Spinal cord (tissue), 3 donors: ENCODE results near the gene UPB1.

DNA sequence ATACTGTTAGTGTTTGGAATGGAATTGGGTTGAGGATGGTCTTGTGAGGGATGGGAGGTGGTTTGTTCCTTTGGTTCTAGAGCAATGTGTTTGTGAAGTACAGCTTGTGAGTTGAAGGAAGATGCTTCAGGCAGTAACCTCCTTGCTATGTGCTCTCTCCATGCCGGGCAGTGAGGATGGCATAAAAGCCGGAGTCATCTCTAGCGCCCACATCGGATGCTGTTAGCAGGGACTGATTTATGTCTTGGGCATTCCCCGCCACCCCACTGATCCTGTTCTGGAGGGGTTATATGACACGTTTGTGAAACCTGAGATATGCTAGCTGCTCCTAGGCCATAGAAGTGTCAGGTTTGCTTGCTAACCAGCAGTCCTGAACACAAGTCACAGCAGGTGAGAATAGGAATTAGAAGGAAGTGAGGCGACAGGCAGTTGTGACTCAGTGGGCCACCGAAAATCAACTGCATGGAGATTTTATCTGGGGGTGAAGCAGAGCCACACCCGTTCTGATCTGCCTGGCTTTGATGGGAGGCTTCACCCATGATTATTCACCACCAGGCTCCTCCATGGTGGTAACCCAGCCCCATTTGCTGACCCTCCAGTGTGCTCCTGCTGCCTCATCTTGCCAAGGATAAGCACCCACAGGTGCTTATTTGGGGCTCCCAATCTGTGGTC, 2.2 kb downstream of the BCR start:
- PRO-cap, result no peak
- RAMPAGE, long total RNA, result no peak

DNA sequence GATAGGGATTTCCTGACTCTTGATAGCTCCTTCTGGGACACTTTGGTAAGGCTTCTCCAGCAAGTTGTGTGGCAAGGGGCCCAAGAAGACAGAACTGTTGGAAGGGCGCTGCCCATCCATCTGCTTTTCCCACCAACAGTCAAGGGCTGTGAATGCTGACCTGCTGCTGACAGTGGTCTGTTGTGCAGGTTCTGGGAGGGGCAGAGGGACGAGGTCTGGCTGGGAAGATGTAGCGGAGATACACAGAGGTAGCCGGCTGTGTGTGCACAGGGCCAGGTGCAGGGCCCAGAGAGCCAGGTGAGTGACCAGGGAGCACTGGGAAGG, 12.3 kb downstream of the BCR start:
- PRO-cap, result no peak
- RAMPAGE, long total RNA, result no peak

DNA sequence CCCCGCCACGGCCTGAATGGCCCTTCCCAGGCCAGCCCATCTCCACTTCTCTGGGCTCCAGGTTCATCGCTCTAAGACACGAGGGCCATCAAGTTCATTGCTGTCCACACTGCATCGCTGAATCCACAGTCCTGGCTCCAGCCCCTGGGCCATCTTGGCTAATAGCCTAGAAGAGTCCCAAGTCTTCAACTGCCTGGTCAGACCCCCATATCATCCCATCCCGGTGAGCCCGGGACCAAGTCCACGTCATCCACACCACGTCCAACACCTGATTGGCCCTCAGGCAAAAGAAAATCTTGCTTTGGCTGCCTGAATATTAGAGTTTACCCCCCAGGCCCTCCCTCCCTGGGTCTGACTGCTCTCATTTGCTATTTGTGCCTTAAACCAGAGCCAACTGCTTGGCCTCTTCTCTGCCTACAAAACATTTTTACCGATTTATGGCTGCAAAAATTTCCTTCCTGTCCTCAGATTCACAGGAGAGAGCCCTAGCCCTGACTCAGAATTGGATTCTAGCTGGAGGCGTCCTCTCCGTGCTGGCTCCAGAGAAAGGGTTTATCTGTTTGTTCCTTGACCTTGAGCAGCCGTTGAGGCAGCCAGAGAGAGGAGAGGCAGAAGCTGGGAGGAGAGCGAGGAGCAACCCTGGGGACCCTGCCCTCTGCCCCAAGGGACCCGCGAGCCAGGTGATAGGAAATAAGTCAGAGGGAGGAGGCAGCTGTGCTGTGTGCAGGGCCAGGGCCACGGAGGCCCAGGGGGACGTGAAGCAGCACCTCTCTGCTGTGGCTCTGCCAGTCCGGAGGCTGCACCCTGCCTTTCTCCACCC, 75.8 kb downstream of the IGLL1 start:
- PRO-cap, result no peak
- RAMPAGE, long total RNA, result no peak

DNA sequence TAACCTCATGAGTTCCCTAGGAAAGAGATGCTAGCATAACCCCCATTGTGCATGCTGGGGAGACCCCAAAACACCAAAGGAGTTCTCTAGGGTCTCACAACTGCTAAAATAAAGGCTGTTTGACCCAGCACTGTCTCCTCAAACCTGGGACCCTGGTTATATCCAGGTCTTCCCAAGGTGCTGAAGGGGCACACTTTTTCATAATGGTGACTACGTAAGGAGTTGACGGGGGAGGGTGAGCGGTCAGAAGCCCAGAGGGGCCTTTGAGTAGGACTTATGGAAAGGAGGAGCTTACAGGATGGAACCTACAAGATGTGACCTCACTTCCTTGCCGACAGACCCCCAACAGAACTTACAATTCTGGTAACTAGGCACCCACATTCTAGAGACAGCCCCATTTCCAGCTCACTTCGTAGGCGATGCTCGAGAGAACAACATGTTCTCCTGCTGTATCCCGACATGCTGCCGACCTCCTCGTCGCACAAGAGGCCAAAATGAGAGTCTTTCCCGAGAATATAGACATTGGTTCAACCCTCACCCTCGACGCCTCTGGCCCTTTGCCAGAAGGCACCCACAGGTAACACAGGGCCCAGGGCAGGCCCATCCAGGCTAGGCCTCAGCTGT, 3.0 kb upstream of the RGL4 start:
- PRO-cap, result no peak
- RAMPAGE, long total RNA, result no peak

- PRO-cap, result no peak
- RAMPAGE, long total RNA, result no peak
Measured at GRCh38 chr22:23802966-23803488, 16.3 kb downstream of the SMARCB1 start.

- PRO-cap, result no peak
- RAMPAGE, long total RNA, result no peak
Measured at GRCh38 chr22:24050732-24051209, 39.7 kb downstream of the CABIN1 start.

DNA sequence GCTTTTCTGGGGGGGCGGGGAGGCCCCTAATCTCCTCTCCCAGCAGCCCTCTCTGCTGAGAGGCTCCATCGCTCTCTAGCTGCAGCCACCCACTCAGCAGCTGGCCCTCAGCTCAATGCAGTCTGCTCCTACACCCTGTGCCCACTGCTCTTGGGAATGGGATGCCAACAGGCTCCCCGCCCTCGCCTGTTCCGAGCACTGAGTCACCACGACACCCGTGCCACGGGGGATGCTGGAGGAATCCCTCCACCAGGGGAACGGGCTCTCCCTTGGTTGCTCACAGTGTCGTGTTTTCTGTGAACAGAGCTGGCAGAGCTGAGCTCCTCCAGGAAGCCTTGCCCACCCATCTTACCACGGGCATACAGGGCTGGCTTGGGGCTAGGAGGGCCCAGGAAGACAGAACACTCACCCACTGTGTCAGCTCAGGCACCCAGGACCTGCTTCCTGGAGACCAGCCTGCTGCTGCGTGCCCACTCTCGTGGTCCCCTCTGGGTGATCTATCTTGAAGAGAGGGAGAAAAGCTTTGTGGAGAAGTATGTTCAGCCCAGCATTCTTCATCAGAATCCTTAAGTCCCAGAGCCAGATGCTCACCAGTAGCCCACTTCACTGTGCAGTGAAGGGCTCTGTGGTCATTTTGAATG, 23.3 kb upstream of the SUSD2 start:
- PRO-cap, result no peak
- RAMPAGE, long total RNA, result no peak

DNA sequence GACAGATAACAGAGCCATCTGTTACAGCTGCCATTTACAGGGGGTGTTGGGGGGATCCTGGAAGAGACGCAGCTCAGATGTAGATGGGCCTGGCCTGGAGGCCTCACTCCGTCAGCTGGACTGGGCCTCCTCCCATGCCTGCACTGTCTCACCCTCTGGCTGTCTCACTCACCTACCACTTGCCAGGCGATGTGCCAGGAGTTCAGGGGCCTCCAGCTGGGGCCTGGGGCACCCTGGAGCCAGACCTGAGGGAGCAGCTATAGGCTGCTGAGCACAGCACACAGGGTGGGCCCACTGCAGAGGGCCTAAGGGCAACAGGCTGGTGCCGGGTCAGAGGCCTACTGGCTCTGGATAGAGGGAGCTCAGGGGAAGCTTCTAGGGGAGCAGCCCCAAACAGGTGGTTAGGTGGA, 16.3 kb upstream of the SUSD2 start:
- PRO-cap, result no peak
- RAMPAGE, long total RNA, result no peak

- PRO-cap, result no peak
- RAMPAGE, long total RNA, result no peak
Measured at GRCh38 chr22:24177164-24177856, 4.0 kb upstream of the SUSD2 start.

GRCh38 chr22:24246136-24246781, 1.4 kb upstream of the GGT5 start:
- PRO-cap, result no peak
- RAMPAGE, long total RNA, result no peak

DNA sequence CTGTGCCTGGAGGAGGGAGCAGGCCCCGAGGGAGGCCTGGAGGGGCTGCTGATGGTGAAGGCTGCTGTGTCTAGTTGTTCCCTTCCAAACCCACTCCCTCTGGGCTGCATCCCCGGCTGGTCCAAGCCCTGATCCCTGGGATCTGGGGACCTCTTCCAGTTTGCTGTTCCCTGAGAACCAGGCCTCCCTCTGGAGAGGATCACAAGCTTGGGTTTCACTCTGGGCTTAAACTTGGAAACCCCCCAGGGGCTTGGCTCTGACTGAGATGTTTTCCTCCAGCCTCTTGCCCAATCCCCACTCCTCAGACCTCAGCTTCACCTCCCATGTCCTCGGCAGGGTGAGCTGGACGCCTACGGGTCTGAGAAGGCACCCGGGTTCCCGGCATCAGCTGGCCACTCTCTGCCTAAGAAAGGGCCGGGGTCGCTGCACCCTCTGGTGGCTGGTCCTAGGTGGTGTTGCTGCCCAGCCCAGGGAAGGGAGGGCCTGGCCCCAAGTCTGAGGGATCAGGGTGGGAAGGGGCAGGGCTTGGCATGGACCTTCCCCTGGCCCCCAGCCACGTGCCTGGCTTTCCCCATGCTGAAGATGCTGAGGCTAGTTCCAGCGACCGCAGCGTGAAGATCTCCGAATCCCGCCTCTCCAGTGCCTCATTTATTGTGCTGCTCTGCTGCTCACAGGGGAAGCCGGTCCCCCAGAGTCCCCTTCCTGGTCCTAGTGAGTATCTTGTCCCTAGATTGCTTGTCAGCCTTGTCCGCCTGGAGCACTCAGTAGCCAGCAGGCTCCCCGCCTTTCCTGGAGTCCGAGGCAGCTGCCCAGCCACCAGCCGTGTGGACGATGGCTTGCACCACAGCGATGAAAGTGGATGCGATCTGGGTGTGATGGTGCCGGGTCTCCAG, 2.7 kb upstream of the GGT5 start:
- PRO-cap, result no peak
- RAMPAGE, long total RNA, result no peak

- PRO-cap, result no peak
- RAMPAGE, long total RNA, result no peak
Measured at GRCh38 chr22:24271293-24271996, 814 bp downstream of the SPECC1L start.

DNA sequence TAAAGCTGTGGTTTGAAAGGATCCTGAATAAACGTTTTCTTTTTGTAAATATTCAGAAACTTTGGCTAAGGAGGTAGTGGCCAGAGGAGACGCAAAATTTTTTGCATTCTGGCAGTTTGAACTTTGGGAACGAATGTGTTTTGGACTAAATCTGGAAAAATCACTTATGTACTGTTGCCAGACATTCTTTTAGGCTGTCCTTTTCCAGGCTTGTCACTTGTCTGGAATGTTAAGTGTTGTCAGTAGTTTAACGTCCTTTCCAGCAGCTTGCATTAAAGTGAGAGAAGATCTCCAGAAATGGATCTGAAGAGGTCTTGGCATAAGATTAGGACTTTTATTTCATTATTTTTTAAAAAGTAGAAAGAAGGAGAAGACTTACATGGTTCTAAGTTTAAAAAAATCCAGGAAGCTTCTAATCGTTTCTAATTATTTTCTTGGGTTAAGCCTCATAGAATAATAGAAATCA, 18.5 kb downstream of the SPECC1L start:
- PRO-cap, result no peak
- RAMPAGE, long total RNA, result no peak

DNA sequence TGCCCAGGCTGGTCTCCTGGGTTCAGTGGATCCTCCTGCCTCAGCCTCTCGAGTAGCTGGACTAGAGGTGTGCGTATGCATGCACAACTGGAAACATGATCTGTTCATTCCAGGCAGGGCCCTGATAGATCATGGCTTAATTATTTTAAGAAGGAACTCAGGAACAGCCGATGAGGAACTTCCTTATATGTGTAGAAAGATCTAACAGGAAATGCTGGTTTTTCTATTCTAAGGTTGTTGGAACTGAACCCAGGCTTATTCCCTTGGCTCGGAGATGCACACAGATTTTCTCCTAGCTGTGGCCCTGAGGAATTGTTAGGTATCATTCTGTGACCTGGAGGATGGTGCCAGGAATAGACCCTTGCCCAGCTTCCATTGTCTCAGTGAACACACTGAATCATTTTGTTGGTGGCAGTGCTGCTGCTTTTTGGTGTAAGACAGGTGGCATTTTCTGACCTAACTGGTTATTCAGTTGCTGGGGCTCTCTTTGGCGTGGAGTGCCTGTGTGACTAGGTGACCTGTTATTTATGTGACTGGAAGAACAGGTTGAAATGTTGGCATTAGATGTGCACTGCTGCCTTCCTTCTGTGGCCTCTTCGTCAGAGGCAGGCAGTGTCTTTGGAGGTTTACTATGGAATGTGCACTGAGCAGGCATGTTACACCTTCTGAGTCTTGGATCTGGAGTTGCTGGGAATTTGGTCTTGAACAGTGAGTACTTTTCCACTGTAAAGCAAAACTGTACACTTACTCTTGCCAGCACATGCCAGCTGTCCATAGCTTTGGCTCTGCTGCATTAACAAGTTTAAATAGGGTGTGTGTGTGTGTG, 32.6 kb downstream of the SPECC1L start:
- PRO-cap, result no peak
- RAMPAGE, long total RNA, result no peak

DNA sequence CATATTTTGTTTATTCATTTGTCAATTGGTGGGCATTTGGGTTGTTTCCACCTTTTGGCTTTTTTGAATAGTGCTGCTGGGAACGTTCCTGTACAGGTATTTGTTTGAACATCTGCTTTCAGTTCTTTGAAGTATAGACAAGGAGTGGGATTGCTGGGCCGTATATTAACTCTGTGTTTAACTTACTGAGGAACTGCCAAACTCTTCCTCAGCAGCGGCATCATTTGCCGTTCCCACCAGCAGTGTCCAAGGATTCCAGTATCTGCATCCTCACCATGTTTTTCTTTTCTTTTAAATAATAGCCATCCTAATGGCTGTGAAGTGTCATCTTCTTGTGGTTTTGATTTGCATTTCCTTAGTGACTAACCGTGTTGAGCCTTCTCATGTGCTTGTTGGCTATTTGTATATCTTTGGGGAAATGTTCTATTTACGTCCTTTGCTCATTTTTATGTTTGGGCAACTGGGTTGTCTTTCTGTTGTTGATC, 26.9 kb upstream of the ADORA2A start:
- PRO-cap, result no peak
- RAMPAGE, long total RNA, result no peak

- PRO-cap, result no peak
- RAMPAGE, long total RNA, result no peak
Measured at GRCh38 chr22:24400930-24401891, 26.2 kb upstream of the ADORA2A start.

DNA sequence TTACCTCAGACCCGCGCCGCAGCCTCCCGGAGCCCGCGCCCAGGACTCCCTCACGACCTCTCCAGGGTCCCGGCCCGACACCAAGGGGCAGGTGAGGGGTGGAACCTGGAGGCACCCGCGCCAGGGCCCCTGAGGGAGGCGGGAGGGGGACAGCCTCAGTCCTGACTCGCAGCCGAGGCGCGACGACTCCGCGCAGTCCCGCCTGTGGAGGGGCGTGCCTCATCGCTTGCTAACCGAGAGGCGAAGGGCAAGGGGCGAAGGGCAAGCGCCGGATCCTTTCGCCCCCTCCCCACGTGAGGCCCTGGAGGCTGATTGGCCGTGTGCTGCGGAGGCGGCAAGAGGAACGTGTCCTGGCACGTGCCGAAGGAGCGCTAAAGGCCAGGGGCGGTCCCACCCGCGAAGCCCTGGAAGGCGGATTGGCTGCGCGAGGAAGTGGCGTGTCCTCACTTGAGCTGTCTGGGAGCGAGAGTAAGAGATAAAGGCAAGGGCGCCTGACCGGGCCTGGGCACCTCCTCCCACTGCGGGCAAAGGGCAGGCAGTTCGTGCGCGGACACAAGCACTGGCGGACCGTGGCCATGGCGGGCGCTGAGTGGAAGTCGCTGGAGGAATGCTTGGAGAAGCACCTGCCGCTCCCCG, at the start of gene UPB1:
Gene UPB1 (plus strand): TSS at position 504 of the 636 bp plus-strand sequence.
- PRO-cap, result no peak
- RAMPAGE, long total RNA, result no peak

GRCh38 chr22:24503159-24504109, 8.3 kb downstream of the UPB1 start:
- PRO-cap, result no peak
- RAMPAGE, long total RNA, result no peak

DNA sequence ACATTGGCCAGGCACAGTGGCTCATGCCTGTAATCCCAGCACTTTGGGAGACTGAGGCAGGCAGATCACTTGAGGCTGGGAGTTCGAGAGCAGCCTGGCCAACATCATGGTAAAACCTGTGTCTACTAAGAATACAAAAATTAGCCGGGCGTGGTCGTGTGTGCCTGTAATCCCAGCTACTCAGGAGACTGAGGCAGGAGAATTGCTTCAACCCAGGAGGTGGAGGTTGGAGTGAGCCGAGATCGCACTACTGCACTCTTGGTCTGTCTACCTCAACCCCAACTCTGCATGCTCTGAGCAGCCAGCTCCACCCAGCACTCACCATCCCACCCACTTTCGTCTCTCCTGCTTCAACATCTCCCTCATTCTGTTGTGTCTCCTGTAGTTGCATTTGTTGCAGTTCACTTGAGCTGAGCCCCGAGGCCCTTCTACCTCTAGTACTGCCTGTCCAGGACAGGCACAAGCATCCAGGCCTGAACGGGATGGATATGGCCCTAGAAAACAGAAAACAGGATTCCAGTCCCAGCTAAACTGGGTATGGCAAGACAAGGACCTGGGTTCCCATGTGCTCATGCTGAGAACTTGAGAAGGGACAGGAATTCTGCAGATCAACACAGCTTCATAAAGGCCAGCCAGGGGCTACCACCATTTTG, 15.0 kb downstream of the GUCD1 start:
- PRO-cap, result no peak
- RAMPAGE, long total RNA, result no peak

DNA sequence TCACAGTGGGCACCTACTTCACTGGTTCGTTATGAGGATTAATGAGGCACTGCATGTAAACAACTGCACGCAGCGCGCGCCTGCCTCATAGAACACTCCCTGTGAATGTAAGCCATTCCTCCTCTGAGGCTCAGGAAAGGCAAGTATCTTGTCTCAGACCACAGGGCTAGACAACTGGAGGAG, 964 bp downstream of the GUCD1 start:
- PRO-cap, result no peak
- RAMPAGE, long total RNA, result no peak